Skeletal muscle tissue (tissue), 7 donors: ENCODE measurements around the gene NPB.

DNA sequence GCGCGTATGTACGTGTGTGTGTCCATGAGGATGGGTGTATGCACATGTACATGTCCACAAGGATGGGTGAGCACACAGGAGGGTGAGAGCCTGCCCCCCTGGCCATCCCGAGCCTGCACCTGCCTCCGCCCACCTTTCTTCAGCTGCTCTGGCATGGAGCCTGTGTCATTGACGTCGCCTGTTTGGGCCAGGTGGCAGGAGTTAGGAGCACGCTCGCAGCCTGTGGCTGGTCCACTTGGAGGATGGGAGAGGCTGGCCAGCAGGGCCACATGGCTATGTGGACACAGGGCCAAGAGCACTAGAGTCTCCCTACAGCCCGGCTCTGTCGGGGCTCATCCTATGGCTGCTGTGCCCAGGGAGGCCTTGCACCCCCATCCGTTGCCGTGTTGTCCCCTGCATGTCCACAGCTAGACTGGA lies 21.4 kb downstream of the BAHCC1 start:
- PRO-cap, 3 experiments: no peak in any of the 3 experiments
- RAMPAGE, long total RNA: no peak
- RRBS, 2 experiments: 13% methylated on average over 2 of the region's 13 CpGs; no CpG with 5 or more reads in 1 of the 2 experiments

DNA sequence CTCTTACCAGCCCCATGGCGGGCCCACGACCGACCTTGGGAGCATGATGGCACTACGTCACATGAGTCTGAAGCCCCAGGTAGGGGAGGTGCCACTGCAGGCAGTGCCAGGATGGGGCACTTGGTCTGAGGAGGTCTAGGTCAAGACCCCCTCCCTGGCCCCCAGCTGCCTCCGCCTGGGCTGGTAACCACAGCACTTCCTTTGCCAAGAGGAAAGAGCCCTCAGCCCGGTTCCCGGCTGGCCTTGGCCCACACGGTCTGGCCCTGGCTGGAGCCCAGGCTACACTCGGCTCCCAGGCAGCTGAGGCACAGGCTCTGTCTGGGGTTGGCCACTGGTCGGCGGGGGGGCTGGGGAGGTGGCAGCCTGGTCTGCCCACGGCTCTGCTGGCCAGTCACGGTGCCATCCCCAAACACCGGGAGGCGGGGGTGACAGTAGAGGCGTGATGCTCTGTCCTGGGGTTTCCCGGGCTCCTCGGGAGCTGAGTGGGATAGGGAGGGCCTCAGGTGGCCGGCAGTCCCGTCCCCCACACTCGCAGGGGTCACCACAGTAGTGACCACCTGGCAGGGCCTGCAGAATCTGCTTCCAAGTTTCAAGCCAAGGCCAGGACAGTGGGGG lies 25.9 kb downstream of the BAHCC1 start:
- PRO-cap, 3 experiments: peak in 1 of 3 experiments; most common plus-strand start position 465 of the sequence (in 1); most common minus-strand start position 298 of the sequence (in 1)
- RAMPAGE, long total RNA: no peak
- RRBS, 2 experiments: 31 to 37% methylated on average over 6 of the region's 21 CpGs

- PRO-cap, 3 experiments: no peak in any of the 3 experiments
- RAMPAGE, long total RNA: no peak
- RRBS, 2 experiments: 83 to 84% methylated on average over 8 of the region's 28 CpGs
Observed at GRCh38 chr17:81455955-81456725, 56.5 kb downstream of the ACTG1 start.

- PRO-cap, 3 experiments: no peak in any of the 3 experiments
- RAMPAGE, long total RNA: no peak
- RRBS, 2 experiments: 38% methylated on average over 1 of the region's 6 CpGs; no CpG with 5 or more reads in 1 of the 2 experiments
Observed at GRCh38 chr17:81494844-81495549, 17.6 kb downstream of the ACTG1 start.

DNA sequence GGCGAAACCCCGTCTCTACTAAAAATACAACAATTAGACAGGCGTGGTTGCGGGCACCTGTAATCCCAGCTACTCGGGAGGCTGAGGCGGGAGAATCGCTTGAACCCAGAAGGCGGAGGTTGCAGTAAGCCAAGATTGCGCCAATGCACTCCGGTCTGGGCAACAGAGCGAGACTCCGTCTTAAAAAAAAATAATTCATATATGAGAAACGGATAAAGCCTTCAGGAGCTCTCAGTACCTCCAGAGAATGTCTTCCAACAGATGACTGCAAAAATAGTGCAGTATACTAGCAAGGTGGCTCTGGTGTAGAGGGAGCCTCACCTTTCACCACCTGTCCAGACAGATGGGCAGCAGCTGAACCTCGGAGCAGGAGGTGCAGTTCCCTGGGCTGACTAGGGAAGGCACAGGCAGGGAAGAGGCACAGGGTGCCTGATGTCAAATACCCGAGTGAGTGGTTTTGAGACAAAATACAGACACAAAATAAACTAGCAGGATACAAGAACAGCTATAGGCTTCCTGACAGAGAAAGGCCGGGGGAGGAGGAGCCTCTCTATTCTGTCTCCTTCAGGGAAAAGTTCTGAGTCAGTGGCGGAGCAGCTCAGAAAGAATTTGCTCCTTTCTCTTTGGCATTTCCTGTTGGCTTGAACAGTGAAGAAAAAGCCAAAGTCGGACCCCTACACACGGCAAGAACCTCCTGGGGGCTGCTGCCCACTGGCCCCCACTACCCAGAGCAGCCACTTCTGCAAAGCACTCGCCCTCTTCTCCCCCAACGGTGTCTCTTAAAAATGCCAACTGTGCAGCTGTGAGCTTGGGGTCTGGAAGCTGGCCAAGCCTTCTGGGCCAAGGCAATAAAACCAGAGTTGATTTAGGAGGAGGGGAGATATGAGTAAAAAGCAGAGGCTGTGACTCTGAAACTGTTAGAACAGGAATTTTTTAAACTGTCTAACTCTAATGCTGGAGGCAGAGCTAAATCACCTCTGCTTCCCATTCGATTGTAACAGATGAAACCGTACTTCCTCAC lies 14.3 kb upstream of the FAAP100 start:
- PRO-cap, 3 experiments: no peak in any of the 3 experiments
- RAMPAGE, long total RNA: no peak
- RRBS, 2 experiments: no CpG with 5 or more reads among the region's 23 CpGs

DNA sequence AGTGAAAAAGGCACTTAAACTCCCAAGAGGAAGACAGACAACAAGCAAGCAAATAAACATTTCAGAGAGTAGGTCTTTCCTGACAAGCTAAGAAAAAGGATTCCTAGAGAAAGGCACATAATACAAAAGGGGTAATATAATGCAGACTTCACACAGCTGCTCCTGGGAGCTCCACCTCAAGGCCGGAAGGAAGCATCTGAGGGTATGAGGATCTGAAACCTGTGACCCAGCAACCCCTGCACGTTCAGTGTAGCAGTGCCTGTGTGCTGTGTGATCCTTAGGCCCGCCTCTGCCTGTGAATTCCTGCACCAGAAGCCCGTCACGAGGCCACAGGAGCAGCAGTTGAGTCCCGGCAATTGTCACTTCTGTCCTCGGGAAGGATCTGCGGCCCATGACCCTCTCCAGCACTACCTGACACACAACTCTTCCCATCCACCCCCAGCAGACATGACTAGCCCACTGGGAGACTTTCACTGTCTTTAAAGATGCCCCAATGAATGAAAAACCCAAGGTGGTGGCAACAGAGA lies 38.5 kb downstream of the NPLOC4 start:
- PRO-cap, 3 experiments: no peak in any of the 3 experiments
- RAMPAGE, long total RNA: no peak
- RRBS, 2 experiments: no CpG with 5 or more reads among the region's 8 CpGs

DNA sequence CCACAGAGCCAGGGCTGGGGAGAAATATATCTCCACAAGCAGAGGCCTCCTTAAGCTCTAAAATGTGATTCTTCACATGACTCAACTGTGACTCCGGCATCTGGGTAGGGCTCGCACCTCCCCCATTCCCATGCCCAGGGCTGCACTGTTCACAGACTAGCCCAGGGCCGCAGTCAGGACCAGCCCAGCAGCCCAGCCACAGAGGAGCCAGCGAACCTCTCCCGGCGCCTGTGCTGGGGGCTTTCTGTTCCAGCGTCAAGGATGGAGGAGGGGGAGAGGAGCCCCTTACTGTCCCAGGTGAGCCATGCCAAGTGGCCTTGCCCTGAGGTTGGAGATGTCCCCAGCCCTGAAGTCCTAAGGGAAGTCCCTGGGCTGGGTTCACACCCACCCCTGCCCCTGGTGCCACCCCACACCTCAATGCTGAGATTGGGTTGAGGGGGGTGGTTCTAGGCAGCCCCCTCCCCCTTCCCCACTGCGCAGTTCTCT lies 5.2 kb downstream of the TSPAN10 start:
- PRO-cap, 3 experiments: no peak in any of the 3 experiments
- RAMPAGE, long total RNA: no peak
- RRBS, 2 experiments: 66% methylated on average over 4 of the region's 8 CpGs; no CpG with 5 or more reads in 1 of the 2 experiments

DNA sequence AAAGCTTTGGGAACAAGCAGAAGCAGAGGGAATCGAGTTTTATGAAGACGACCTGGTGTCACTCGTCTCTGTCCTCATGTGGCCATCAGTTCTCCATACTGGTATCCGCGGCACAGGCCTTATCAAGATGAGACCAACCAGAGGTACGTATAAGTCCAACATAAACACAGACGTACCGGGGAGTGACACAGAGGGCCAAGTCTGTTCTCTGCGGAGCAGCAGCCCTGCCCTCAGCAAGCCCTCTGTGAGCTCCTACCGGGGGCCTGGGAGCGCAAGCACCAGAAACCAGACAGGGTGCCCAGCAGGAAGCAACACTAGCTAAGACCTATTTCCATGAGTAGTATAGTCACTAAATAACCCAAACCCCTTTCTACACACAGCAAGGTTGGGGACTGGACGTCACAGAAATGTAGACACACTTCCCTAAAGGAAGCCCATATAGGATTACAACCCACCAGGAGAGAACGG lies 1.0 kb downstream of the ARL16 start:
- PRO-cap, 3 experiments: no peak in any of the 3 experiments
- RAMPAGE, long total RNA: no peak
- RRBS, 2 experiments: 48 to 52% methylated on average over 2 of the region's 13 CpGs

DNA sequence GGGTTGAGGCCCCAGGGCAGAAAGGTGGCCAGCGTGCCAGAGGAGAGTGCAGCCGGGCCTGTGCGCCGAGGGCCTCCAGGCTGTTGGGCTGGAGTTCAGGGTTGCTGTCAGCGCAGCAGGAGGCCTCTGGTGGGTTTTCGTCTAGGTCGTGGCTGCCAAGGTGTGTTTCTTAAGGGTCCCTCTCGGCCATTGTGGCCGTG lies 5.3 kb downstream of the HGS start:
- PRO-cap, 3 experiments: no peak in any of the 3 experiments
- RAMPAGE, long total RNA: no peak
- RRBS, 2 experiments: 79 to 100% methylated on average over 2 of the region's 9 CpGs

DNA sequence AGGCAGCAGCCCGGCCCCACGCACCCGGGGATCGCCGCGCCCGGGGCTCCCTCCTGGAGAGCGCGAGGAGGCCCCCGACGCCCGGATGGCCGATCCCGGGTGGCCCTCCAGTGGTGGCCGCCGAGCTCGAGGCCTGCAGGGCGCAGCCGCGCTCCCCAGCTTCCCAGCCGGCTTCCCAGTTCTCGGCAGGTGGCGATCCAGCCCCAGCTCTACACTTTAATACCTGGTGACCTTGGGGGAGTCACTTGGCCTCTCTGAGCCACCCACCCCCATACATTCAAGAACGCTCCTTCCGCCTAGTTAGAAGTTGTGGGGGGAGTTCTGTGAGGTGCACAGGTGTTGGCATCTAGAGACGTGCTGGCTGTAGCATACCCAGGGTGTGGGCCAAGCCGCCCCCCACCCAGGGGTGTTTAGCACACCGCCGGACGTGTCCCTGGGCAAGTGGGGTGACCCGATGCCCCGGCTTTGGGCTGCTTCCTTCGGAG lies 539 bp downstream of the SLC25A10 start:
- PRO-cap, 3 experiments: no peak in any of the 3 experiments
- RAMPAGE, long total RNA: no peak
- RRBS, 2 experiments: 4 to 5% methylated on average over 18 of the region's 33 CpGs

DNA sequence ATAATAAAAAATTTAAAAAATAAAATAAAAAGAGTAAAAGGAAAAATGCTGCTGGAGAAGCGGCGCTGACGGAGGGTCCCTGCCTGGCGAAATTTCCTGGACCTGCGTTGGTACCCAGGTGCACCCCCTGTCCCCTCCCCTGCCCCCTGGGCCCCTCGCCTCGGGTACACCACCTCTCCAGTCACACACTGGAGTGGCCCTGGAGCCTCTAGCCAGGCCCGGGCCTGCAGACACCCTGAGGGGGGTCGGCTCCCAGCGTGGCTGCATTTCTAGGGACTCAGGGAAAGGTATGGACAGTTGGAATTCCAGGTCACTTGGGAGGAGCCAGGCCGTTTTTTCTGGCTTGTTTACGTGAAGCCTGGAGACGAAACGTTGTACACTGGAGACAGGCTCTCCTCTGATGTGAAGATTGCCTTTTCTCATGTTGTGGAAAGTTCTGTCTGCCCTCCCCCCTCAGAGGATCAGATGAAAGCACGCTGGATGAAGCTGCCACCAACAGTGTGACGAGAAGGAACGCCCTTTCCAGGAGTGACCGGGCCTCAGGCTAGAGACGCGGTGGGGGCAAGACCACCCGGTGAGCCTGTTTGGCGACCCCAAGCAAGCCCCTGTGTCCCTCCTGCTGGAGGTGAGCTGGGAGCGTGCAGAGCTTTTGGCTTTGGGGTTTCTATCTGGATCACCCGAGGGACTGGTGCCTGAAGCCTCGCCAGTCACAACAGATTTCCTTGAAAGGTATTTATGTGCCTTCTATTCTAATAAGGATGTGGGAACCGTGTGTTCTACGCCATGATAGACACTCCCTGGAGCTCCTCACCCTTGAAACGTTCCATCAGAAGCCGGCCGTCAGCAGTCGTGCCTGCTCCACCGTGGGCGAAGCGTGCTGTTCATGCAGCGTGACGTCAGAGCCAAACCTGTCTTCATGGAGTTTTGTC lies 4.0 kb upstream of the PPP1R27 start:
- PRO-cap, 3 experiments: peak in 1 of 3 experiments; most common plus-strand start position 495 of the sequence (in 1); most common minus-strand start position 404 of the sequence (in 1)
- RAMPAGE, long total RNA: no peak
- RRBS, 2 experiments: 25 to 30% methylated on average over 3 of the region's 36 CpGs

DNA sequence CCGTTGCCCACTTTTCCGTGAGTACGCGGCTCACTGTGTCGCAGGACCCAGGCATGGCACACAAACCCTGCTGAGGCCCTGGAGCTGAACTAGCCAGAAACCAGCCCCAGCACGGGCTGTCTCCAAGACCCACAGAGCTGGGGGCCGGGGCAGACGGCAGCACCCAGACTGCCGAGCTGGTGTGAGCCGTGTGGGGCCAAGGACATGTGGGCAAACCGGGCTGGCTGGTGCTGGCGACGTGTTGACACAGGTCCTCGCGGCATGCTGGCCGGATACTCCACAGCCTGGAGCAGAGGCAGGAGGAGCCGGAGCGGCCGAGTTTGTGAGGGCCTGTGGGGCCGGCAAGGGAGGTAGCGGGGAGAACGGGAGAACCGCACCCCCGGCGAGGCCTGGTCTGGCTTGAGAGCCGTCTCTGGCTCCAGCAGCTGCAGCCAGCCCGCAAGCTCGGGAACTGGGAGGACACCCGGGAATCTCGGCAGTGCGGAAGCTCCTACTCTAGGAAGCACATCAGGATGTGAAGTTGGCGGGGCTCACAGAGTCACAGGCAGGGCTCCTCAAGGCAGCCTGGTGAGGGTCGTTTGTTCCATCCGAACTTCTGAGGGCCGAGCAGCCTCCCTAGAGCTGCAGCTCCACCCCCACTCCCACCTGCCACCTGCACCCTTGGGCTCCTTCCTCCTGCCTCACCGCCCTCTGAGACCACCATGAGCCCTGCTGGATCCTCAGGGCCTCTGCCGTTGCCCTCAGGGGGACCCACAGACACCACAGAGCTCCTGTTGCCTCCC lies 6.6 kb upstream of the PPP1R27 start:
- PRO-cap, 3 experiments: peak in 1 of 3 experiments; most common plus-strand start position 292 of the sequence (in 1); most common minus-strand start position 170 of the sequence (in 1)
- RAMPAGE, long total RNA: no peak
- RRBS, 2 experiments: 23 to 34% methylated on average over 21 of the region's 37 CpGs

- PRO-cap, 3 experiments: no peak in any of the 3 experiments
- RAMPAGE, long total RNA: no peak
- RRBS, 2 experiments: no CpG with 5 or more reads among the region's 31 CpGs
Observed at GRCh38 chr17:81854850-81855903, 5.2 kb downstream of the P4HB start.

DNA sequence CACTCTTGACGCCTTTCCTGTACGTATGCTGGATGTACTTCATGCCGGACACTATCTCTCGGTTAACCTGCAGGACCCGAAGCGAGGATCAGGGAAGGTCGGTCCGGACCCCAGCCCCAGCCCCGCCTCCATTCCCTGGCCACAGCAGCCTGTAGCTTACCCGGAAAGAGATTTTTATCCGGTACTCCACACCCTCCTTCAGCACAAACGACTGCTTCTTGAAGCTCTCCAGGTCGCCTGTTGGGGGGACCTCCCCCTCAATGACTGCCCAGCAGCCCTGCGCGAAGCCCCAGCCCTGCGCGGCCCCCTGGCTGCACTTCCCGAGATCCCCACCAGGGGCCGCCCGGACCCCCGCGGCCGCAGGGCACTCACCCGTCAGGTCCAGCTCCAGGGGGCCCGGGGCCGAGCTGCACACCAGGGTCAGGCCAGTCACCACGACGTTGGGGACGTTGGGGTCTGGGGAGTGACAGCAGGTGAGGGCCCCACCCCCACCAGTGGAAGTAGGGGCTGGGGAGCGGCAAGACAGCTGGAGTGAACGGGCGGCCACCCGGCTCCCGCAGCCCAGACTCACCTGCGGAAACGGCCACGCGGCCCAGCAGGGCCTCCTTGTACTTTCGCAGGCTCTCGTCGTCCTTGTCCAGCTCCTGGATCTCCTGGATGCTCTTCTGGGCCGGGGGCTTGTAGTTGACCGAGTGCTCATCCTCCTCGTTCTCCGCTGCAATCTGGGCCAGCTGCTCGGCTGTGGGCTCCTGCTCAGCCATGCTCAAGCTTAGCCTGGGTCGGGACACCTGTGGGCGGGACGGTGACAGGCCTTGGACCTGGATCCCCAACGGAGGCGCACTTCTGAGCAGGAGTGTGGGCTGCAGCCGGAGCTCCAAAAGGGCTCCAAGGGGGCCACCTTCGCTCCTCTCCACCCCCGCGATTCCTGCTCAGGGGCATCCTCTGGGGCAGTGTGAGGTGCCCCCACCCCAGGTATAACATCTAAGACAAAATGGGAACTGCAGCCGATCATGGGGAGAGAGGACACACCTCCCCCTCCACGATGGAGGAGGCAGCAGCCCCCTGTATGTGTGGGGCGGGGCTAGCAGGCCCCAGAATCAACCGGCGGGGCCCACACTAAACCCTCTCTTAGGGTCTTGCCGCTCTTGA lies 1.6 kb downstream of the ARHGDIA start:
- PRO-cap, 3 experiments: no peak in any of the 3 experiments
- RAMPAGE, long total RNA: no peak
- RRBS, 2 experiments: 39 to 41% methylated on average over 20 to 21 of the region's 61 CpGs

DNA sequence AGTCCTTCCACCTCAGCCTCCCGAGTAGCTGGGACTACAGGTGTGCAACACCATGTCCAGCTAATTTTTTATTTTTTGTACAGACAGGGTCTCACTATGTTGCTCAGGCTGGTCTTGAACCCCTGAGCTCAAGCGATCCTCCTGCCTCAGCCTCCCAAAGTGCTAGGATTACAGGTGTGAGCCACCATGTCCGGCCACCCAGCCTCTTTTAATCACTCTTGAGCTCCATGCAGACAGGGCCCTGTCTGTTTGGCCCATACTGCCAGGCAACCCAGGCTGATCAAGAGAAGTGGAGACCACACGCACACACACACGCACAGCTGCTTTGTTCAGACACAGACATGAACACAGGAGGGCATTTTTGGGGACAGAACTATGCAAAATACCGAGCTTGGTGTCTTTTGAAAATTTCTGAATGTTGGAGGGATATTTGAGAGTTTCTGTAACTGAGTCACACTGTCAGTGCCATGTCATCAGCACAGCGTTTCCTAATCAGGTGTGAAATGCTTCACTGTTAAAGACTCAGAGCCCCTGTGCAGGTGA lies 1.7 kb upstream of the ARHGDIA start:
- PRO-cap, 3 experiments: no peak in any of the 3 experiments
- RAMPAGE, long total RNA: no peak
- RRBS, 2 experiments: no CpG with 5 or more reads among the region's 7 CpGs

DNA sequence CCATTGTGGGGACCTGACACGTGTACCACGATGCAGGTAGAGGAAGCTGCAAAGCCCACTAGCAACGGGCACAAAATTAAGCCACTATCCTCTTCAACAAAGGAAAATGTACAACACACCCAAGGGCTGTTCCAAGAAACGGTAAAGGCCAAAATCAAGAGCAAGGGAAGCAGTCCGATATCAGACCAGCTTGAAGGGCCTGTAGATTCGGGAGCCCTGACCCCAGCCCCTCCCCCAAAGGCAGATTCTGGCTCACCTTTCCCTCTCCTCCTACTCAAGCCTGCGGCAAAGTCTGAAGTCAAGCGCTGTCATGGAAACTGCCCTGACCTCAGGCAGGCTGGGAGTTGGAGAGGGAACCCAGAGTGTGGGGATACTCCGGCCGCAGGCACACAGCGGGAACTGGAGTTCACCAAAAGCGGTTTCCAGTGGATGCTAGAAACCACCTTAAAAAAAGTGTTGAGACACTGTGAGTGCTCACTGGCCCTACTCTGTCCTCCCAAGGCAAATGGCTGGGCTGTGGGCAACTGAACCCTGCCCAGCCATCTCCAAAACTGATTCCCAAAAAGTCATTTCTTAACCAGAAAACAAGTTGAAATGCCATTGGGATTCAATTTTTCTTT lies 1.7 kb downstream of the ALYREF start:
- PRO-cap, 3 experiments: no peak in any of the 3 experiments
- RAMPAGE, long total RNA: no peak
- RRBS, 2 experiments: no CpG with 5 or more reads among the region's 12 CpGs

- PRO-cap, 3 experiments: no peak in any of the 3 experiments
- RAMPAGE, long total RNA: no peak
- RRBS, 2 experiments: 3% methylated on average over 30 of the region's 72 CpGs
Observed at GRCh38 chr17:81901530-81902435, at the start of gene NPB. NPB (plus strand) TSS chr17:81902238.

DNA sequence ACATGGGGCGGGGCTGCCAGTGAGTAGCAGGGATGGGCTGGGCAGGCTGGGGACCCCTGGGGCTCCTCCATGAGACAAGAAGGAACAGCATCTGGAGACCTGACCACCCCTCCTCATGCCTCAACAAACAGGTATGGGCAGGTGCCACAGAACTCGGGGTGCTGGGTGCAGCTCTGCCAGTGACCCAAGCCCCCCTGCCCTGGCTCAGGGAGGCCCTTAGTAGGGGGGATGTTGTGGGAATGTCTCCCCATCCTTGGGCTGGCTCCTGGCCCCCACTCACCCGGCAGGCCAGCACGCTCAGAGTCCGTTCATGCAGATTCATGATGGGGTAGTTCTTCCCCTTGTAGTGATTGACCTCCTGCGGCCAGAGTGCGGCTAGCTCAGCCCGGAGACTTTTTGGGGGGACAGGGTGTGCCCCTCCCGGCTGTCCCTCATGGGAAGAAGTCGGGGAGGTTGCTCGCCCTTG lies 3.8 kb downstream of the NPB start:
- PRO-cap, 3 experiments: no peak in any of the 3 experiments
- RAMPAGE, long total RNA: no peak
- RRBS, 2 experiments: 94% methylated on average over 6 of the region's 11 CpGs

- PRO-cap, 3 experiments: no peak in any of the 3 experiments
- RAMPAGE, long total RNA: no peak
- RRBS, 2 experiments: no CpG with 5 or more reads among the region's 23 CpGs
Observed at GRCh38 chr17:81919321-81920367, 1.7 kb upstream of the SIRT7 start.

- PRO-cap, 3 experiments: no peak in any of the 3 experiments
- RAMPAGE, long total RNA: no peak
- RRBS, 2 experiments: 71 to 78% methylated on average over 2 to 3 of the region's 15 CpGs
Observed at GRCh38 chr17:81932222-81933393, 4.5 kb downstream of the PYCR1 start.